Mammary microvascular endothelial cell (primary cell): ENCODE measurements around a stretch of chr15.

DNA sequence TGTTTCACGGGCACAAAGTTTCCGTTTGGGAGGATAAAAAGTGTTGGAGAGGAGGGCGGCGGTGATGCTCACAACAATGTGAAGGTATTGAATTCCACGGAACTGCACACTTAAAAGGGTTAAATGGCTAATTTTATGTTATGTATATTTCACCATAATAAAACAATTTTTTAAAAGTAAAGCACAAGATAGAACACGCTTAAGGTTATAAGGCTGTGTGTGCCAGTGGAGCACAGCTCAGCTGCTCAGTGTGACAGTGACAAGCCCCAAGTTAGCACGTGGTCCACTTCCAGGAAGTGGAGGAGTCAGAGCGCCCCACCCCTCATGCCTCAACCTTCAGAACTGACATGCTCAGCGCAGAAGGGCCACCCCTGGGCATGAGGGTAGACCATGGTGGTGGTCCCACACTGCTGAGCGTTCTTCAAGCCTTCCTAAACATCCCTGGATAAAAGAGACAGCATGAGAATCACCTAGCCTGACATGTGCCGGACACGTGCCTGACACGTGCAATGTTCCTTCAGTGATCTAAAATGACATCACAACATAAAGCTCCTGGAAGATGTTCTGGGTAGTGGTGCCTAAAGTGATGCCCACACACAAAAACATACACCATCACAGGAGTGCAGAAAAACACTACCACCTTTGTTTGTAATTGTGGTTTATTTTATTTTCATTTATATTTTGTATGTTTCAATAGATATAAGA lies 16.8 kb downstream of the ATP10A start:
- RAMPAGE, long total RNA, result no peak

DNA sequence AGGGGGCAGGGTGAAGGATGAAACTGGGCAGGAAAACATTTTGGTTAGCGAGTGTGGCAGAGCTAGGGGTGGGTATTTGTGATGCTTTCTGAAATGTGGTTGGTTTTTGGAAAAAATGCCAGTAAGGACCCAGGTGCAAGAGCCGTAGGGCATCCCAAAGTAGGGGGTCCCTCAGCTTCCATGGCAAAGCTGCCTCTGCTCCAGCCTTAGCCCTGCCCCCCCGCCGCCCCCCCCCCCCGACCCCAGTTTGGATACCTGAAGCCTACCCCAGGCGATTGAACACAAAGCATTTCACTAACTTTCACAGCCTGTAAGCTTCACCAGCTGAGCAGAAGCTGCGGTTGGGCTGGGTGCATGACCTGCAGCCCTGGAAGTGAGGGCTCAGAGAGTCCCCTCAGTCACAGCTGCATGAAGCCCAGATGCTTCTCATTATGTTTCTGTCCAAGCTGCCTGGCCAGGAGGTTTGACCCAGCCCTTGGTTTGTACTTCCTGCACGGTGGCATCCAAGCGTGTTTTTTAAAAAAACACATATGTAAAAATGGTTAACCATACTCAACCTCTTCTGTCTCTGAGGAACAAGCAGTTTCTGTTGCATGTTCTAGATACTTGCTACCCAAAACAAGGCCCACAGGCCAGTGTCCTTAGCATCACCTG lies 75.8 kb upstream of the ATP10A start:
- RAMPAGE, long total RNA, result no peak

GRCh38 chr15:26289290-26289616 lies 426.1 kb upstream of the ATP10A start:
- RAMPAGE, long total RNA, result no peak

- RAMPAGE, long total RNA, result no peak
Observed at GRCh38 chr15:26628742-26629849, 143.8 kb downstream of the GABRB3 start.

DNA sequence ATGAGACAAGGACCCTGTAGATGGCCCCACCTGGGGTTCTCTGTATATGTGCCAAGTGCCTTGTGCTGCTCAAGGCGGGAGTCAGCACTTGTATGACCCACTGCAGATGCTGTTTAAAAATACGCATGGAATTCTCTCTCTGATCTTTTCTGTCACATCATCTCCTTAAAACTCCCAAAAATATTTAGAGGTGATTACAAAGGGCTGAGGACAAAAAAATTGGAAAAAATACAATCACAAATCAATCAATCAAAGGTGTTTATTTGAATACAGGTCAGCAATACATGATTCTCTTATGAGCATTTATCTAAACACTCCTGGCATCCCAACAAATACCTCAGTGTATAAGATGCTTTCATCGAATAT lies 453.3 kb downstream of the OCA2 start:
- RAMPAGE, long total RNA, result no peak

- RAMPAGE, long total RNA, result no peak
Observed at GRCh38 chr15:28094380-28095529, 4.4 kb downstream of the OCA2 start.

DNA sequence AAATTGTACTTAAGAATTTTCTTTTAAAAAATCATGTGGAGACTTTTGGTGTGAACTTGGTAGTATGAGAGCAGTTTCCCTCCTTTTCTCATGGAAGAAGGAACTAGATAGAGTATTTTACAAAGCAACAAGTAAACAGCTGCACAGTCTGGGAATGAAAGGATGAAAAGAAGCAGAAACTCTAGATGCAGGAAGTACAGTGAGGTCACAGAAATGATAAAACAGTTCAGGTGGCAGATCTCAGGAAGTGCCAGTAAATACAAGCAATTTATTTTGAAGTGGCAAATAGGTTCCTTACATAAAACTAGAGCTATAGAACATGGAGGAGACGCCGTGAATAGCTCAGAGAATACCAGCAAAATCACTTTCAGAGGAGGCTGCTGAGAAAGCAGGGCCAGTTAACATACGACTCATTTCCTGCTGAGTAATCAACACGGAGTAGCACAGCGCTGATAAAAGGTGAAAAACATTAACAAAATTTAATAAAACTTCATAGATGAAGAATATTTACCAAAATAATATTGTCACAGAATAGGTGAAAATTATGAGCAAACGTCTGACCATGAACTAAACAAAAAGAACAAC lies 29.3 kb downstream of the GOLGA6L7 start:
- RAMPAGE, long total RNA, result no peak

GRCh38 chr15:28886312-28886744 lies 554 bp downstream of the APBA2 start:
- RAMPAGE, long total RNA, result no peak

- RAMPAGE, long total RNA, result no peak
Observed at GRCh38 chr15:29870867-29871289, 48.6 kb upstream of the TJP1 start.

DNA sequence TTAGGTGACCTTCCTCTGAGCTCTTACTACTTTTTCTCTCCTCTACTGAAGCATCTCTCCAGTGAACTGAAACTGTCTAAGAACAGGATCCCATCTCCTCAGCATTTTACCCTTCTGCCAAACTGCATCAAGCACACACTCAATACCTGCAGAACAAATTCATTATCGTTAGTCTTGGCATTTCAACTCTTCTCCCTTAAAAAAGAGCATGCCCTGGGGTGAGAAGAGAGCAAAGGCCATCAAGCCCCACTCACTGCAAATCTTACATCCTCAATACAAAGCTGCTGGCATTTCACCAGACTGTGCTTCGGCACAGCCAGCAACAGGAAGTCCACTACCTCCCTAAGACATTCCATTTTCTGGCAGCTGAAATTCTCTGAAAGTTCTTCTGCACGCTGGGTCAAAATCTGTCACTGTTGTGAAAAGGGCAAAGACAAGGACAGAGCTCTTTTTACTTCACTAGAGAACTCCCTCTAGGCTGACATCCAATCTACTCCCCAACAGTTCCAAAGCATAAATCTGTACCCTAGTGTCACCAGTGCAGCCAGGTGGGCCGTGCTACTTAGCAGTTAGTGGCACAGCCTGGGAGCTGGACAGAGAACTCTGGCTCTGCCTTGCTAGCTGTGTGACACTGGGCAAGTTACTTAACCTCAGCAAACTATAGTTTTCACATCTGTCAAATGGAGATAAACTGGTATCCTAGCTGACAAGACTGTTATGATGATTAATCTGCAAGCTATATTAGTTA lies 6.3 kb downstream of the MTMR10 start:
- RAMPAGE, long total RNA, result no peak

DNA sequence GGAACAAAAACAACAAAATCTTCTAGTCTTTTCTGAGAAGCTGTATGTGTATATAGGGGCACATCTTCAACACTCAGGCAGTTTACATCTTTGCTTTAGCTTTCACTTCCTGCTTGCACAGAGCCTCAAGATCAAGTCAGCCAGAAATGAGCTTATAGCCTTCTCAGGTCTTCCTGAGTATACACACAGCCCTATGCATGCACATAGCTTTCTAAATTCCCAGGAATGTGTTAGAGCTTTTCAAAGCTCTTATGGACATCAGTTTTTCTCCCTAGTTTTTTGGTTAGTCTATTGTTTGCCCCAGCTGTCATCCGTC lies 22.4 kb upstream of the MTMR10 start:
- RAMPAGE, long total RNA, result no peak

- RAMPAGE, long total RNA, result no peak
Observed at GRCh38 chr15:31227898-31228782, 98.5 kb upstream of the KLF13 start.

- RAMPAGE, long total RNA, result no peak
Observed at GRCh38 chr15:31272936-31273243, 53.7 kb upstream of the KLF13 start.

- RAMPAGE, long total RNA, result no peak
Observed at GRCh38 chr15:31303505-31303704, 23.2 kb upstream of the KLF13 start.

DNA sequence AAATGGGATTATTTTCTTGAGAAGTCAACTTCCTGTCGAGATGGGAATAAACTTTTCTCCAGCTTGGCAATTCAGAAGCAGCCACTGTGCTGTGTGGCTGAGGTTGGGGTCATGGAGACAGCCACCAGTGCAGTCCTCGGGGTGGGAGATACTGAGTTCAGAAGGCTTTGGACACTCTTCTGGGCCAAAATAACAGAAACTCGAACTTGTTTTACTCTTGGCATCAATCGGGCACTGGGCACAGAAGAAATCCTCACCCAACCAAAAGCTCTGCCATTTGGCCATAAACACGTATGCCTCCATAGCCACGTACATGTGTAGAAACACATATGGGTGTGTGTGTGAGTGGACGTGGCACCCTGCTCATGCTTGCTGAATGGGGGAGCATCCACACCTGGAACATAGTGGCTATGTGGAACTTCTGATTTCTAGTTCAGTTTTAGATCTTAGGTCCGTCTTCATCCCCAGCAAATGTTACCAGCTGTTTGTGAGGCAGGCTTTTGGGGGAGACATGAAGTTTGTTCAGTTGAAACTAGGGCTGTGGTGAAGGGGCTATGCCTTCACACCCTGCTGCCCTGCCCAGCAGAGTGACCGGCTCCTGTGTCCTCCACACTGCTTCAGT lies 8.2 kb downstream of the KLF13 start:
- RAMPAGE, long total RNA, result no peak

DNA sequence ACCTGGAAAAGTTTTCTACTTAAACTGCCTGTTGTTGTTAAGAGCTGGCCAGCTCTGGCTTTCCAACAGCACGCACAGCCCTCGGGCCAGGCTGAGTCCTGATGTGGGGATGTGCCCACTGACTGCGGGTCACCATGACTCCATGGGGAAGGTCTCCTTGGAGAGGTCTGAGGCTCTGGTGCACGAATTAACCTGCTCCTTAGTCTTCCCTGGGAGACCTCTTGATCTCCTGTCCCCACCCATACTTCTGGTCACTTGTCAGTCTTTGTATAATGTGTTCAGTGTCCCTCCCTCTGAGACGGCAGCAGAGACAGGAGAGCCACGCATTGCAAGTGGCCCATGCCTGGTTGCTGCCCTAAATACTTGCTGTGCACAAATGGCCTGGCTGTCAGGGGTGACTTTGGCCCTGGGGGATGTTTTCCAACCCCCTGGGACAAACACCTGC lies 17.0 kb downstream of the KLF13 start:
- RAMPAGE, long total RNA, result no peak

GRCh38 chr15:31352111-31352704 lies 25.6 kb downstream of the KLF13 start:
- RAMPAGE, long total RNA, result no peak

DNA sequence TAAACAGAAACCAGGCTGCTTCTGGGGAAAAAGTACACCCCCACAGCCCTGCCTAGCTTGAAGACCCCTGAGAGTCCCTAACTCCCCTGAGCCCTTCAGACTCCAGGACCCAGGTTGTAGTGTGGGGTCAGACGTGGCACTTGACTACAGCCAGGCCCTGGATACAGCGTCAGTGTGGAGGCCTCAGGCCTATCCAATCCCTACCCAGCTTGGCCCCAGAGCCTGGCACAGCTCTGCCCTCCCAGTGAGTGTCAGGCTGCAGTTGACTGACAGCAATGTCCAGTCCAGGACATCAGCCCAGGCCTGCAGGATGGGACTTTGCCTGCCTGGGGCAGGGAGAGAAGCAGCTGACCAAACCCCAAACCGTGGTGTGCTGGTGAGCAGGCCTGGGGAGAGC lies 27.3 kb downstream of the KLF13 start:
- RAMPAGE, long total RNA, result no peak

DNA sequence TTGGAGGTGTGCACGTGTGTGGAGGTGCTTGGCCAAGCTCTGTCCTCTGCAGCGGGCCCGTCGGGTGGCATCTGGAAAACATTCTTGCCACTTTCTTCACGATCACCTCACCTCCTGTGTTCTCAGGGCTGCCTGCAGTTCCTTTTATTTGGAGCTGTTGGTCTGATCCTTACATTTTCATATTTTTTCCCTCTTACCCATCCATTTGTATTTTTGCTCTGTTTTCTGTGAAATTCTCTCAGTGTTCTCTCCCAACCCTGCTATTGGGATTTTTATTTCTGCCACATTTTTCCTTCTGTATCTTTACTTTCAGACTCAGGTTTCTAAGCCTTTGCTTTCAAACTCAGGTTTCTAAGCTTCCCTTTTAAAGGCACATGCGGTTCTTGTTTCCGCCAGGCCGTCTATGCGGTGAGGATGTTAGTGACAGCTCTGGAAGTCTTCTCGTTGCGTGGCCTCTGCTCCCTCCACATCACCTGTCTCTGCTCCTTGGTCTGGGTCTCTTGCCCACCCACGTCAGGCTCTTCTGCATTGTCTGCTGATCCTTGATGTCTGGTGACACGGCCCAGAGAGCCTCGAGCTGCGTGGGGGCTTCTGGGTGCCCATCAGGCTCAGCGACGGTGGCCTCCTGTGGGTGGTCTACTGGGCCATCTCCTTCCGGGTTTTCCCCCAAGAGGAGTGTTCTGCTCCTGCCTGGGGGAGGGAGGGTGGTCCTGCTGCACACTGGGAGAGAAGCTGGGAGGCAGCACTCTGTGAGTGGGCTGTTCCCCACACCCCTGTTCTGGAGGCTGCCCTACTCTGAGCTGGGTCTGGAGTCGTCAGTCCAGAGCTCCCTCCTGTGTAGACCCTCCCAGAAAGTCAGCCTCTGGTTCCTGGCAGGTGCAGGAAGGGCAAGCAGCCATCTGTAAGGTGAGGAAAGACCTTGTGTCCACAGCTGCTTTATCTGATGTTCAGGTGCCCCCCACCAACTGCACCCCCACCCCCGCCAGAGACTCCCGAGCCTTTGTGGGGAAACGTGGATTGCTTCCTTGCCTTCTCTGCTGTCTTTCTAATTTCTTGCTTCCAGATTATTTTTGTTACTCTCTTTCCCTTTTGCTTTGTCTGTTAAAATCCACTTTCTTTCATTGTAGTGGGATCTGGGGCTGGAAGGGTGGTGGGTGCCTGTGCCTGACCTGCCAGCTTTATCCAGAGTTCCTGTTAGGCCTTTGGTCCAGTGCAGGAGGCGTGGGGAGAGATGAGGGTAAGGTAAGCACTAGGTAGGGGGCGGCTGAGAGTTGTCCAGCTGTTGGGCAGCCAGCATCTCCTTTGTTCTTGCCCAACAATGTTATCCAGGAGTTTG lies 30.7 kb downstream of the KLF13 start:
- RAMPAGE, long total RNA, result no peak

DNA sequence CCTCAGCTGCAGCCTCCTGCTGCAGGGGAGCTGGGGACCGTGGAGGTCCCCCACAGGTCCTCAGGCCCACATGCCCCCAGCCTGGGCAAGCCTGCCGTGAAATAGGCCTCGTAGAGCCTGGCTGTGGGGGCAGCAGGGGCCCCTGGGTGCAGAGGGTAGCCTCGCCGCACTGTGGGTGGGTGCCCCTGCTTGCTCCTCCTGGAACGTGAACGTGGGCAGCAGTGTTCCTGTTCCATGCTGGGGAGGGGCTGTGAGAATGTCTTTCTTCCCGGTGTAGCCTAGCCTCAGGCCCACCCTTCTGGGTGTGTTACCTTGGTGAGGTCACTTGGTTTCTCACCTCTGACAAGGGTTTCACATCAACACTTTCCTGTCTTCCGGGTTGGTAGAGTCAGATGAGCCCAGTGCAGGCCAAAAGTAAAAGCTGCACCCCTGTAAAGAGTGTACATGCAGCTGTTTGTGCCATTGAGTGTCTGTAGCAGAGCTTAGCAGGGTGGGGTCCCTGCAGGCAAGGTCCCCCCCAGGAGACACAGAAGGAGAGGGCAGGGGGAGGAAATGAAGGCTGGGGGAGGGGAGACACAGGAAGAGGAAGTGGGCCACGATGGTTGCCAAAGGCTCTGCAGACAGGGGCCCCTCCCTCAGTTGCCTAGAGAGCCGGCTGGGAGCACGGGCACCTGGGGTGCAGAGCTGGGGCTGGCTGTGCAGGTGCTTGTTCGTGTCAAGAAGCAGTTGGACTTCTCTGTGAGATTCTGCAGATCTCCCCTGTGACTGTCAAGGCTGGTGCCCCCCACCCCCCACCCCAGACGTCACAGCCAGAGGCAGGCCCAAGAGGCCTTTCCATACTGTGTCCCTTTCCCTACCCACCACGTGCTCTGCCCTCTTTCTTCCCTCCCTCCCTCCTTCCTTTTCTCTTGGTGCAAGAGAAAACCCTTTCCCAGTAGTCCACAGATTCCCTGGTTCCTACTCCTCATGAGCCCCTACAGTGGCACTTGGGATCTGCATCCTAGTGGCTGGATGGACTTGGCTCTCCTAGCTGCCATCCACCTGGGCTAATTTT lies 34.7 kb downstream of the KLF13 start:
- RAMPAGE, long total RNA, result no peak